NALM6 (cell line): ENCODE measurements around a stretch of chr15.

- PRO-cap, result no peak
These were observed 1.0 kb downstream of the DTWD1 start for GRCh38 chr15:49621636-49622481.

GRCh38 chr15:50095837-50096366, 23.1 kb downstream of the ATP8B4 start:
- PRO-cap, result no peak

DNA sequence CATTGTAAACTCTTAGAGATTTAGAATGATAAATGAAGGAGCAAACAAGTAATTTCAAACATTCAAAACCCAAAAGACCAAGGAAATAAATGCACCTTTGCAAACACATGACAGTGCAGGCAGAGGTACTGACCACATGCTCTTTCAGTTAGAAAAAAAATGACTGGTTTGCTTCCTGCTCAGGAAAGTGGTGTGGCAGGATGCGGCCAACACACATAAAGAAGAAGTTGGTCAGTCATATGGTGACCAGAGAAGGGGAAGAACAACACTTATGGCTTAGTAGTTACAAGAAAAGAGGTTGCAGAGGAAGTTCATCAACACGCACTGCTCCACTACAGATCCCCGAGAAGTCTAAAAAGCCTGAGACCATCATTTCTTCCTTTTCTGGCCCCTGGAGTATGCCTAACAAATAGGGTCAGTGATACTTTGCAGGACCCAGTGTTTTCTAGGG, 11.4 kb downstream of the ATP8B4 start:
- PRO-cap, result no peak

DNA sequence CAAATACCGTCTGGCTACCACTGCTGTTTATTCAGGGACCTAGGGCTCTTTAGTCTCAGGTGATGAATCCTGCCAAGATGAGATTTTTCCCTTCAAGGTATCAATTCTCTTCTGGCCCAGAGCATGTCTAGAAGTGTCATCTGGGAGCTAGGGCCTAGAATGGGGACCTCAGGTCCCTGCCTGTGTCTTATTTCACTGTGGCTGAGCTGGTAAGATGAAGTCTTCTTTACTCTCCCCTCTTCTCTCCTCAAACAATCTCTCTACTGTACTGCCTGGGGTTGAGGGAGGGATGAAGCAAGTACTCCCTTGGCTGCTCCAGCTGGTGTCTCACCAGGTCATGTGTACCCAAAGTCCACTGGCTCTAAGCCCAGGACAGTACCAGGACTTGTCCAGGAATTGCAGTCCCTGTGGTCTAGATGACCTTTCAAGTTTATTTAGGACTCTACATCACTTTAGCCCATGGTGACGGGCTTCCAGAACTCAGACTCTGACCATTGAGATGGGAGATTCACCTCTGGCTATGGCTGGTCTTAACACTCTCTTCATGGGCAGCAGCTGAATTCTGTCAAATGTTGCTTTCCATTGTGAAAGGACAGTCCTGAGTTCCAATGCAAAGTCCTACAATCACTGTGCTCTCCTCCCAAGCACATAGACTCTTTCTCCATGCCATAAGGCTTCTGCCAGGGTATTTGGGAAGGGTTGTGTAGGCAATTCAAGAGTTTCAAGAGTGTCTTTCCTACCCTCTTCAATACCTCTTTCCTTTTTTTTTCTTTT, 17.5 kb upstream of the SLC27A2 start:
- PRO-cap, result no peak

DNA sequence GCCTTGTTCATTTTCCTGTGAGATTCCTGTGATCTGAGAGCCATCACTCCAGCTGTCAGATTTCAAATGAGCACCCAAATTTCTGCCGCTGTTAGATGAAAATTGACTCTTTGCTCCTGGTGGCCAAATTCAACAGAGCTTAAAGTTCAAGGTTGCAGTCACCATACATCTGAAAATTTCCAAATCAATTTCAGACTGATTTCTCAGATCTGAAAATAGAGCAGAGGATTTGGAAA, 16.6 kb downstream of the HDC start:
- PRO-cap, result no peak

DNA sequence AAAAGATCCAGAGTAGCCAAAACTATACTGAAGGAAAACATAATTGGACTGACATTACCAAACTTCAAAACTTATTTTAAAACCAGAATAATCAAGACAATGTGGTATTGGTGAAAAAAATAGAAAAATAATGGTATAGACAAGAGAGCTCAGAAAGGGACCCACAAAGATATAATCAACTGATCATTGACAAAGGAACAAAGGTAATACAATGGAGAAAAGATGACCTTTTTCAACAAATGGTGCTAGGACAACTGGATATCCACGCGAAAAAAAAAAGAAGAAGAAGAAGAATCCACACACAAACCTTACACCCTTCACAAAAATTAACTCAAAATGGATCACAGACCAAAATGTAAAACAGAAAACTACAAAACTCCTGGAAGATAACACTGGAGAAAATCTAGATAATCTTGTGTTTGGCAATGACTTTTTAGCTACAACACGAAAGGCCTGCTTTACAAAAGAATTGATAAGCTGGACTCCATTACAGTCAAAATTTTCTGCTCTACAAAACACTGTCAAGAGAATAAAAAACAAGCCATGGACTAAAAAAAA, 9.4 kb downstream of the USP50 start:
- PRO-cap, result no peak

- PRO-cap, result no peak
These were observed 28.1 kb upstream of the USP50 start for GRCh38 chr15:50574394-50575153.

- PRO-cap, result no peak
These were observed 1.6 kb upstream of the AP4E1 start for GRCh38 chr15:50906785-50907310.

DNA sequence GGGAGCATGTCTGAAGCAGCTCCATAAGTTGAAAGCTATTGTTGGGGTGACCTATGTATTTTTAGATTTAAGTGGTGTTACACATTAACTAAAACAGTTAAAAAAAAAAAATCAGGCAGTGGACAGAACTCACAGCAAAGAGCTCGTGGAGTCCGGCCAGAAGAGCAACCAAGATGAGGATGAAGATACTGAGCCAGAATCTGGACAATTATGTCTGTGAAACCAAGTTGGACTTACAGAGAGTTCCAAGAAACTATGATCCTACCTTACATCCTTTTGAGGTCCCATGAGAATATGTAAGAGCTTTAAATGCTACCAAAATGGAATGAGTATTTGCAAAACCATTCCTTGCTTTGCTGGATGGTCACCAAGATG, 36.0 kb downstream of the AP4E1 start:
- PRO-cap, result no peak

DNA sequence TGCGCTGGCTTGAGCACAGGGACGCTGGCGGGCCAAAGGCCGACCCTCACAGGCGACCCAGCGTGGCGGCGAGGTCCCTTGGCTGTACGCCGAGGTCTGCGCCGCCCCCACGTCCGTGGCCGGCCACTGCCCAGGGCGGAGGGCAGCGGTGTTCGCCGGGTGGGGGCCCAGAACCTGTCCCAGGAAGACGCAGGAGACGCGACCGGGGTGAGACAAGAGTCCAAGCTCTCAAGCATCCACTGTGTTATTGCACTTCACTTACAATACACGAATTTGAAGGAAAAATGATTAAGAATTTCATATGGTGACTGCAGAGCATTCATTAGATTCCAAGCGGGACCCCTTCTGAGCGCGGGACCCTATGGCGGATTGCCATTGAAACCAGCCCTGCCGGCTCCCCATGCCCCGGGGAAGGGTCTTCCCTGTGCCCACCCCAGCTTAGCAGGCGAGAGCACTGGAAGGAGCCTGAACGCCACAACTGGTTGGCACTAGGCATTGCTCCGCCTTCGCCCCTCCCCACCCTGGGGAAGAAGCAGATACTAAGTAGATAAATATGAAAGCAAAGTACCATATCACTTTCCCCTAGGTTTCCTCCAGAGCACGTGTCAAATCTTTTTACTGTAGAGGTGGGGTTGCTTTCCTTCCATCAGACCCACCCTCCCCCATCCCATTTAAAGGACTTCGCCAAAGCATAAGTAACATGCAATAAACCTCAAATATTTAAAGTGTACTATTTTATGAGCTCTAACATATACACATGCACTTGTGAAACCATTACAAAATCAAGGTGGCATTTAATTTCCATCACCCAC, 70.8 kb downstream of the CYP19A1 start:
- PRO-cap, result no peak

- PRO-cap, result no peak
These were observed 35.5 kb downstream of the CYP19A1 start for GRCh38 chr15:51302784-51303414.

GRCh38 chr15:51318331-51318748, 20.1 kb downstream of the CYP19A1 start:
- PRO-cap, result no peak

DNA sequence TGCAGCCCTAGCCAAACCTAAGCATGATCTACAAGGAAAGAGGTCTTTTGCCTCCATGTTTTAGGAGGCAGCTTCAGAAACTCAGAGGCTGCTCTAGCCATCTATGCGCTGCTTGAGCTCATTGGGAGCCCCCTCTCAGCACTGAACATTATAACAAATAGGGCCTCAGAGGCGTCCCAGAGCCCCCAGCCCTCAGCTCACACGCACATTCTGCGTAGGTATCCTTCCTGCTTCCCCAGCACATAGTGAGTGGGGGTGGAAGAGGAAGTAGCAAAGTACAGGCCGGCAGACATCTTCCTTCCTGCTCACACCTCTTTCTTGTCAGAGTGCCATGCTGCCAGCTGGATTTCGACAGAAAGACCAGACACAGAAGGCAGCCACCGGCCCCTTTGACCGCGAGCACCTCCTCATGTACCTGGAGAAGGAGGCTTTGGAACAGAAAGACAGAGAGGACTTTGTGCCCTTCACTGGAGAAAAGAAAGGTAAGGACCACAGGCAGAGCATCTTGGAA, 16.6 kb downstream of the TMOD2 start:
- PRO-cap, result no peak

DNA sequence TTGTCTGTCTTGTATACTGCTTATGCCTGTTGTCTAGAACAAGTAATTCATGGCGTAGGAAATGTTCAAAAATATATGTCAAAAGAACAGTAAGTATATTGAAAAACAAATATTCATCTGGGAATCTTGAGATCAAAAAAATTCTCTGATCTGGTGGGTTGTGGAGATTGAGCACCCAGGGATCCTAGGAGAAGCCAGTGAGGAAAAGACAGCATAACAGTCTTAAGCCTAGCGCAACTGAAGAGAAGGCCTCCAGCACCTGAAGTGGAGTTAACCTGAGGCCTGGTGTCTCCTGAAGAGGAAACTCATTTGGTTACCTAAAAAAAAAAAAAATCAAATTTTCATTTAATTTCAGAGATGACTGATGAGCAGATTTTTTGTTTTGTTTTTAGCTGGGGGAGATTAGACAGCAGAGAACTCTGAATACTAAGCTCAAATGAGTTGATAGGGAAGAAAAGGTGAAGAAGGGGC, 22.7 kb downstream of the TMOD3 start:
- PRO-cap, result no peak

DNA sequence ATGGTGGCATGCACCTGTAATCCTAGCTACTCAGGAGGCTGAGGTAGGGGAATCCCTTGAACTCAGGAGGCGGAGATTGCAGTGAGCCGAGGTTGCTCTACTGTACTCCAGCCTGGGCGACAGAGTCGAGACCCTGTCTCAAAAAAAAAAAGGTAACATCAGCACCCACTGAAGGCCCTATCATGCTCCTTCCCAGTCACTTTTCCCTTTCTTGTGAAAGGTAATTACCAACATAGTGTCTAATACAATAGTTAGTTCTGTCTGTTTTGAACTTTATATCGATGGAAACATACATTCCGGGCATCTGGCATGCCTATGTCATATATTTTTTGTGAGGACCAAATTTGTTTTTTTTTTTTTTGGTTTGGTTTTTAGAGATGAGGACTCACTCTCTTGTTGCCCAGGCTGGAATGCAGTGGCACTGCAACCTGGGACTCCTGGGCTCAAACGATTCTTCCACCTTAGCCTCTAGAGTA, 42.8 kb downstream of the TMOD3 start:
- PRO-cap, result no peak

GRCh38 chr15:52031472-52032065, 12.6 kb downstream of the MAPK6 start:
- PRO-cap, result no peak

DNA sequence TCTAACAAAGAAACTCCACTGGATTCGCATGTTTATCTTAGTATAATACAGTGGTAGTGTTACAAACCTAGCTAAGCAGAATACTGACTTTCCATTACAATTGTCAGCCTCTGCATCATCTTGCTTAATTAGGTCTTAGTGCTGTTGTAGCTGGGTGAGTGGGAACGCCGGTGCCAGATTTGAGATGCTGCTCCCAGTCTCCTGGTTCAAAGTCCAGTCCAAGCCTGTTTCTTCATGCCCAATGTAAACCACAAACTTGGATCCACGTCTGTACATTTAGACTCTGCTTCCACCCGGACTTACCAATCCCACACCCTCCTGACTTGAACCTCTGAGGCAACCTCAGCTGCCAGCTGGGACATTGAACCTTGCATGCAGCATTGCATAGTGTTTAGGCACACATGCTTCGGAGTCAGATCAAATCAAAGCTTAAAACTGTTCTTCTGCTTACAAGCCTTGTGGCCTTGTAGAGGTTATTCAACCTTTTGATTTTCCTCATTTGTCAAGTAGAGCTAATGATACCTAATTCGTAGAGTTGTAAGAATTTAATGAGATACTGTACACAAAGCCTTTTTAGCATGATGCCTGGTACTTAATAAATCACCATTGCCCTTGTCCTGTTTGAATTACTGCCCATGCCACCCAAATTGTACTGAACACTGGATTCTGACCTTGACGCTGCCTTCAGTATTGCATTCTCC, 42.9 kb downstream of the BCL2L10 start:
- PRO-cap, result no peak

DNA sequence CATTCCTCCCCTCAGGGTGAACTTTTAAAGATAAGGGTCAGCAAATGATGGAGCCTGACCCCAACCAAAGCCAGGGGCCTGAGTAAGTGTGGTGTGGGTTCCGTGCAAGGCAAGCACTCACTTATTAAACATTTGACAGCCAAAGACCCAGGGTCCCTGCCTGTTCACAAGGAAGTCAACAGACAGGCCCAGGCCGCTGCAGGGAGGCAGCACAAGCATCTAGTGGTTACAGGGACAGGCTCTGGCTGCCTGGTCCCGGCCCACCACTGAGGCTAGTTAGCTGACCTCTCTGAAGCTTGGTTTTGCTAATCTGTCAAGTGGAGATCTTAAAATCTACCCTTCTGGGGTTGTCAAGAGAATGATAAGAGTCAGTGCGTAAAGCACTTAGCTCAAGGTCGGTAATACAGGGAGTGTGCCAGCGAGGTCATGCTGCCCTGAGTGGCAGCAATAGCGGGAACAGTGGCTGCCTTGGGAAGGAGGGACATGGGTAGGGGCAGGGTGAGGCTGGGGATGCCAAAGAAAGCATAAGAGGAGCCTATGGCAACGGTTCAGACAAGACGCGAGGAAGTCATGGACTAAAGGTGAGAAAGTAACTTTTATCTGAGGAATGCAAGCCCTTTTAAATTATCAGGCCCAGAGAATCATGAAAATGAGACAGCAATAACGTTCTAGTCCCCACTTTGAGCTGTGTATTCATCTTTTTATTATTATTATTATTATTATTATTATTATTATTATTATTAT, 6.0 kb downstream of the GNB5 start:
- PRO-cap, result no peak

DNA sequence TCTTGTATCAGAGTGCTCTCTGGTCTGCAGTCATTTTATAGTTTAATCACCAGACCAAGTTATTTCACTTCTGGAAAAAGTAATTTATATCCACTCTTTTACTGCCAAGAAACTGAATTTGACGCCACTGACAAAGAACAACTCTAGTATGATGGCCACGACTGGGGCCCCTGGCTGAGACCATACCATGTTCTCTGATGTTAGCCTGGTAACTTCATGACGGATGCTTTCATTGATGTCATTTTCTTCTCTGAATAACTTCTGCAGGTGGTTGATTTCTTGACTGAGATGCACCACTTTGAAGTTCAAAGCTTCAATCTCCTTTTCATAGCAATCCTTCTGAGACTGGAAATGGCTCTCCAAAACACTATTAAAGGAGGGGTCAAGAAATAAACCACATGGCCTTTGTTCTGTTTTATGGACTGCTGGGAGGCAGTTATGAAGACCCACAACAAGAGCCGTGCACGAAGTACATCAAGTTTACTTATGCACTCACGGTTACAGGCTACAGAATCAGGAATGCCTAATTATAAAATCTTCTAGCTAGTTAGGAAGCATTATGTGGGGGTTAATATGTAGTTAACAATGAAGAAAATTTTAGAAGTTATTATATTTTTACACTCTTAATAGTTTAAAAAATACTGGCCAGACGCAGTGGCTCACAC, 32.3 kb upstream of the GNB5 start:
- PRO-cap, result no peak

DNA sequence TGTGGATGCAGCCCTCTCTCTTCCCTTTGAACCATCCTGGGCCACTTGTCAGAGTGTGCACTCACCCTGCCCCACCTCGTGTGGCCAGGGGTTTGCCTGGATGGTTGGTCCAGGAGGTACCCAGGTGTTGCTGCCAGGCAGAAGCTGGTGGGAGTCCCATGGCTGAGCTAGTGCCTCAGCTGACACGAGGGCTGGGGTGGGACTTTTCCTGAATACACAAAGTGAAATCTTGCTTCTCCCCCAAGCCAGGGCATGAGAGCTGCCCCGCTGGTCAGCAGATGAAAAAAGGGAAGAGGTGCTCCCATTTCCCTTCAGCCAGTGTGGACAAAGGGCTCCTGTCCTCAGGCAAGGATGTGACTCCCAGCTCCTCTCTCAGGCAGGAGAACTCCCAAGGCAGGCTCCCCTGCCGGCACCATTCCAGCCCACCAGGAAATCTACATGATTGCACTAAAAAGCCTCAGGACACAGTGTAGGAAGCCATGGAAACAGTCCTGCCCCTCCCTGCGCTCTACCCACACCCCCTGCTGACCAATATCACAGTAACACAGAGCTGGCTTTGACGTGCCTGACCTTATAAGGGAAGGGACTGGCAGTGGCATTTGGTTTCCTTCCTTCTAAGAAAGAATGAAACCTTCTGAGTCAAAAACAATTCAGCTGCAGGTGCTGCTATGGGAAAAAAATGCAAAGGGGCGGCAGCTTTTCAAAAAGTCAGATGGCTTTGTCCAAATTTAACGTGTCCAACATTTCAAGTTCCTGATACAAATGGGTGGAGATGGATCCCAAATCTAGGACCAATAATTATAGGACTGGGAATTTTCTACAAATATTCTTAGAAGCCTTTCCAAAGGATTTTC, 33.9 kb downstream of the MYO5C start:
- PRO-cap, result no peak